Choroid plexus epithelial cell (primary cell): ENCODE data around the genes CCDC152, ANXA2R, NIM1K, C5orf34 and NNT.

DNA sequence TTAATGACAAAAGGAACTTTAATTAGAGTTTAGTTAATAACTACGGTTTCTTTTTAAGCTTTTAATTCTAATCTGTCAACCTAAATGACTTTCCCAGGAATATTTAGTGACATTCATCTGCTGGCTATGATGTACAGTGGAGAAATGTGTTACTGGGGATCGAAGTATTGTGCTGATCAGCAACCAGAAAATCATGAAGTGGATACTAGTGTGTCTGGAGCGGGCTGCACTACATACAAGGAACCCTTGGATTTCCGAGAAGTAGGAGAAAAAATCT, 8.2 kb upstream of the FBXO4 start:
- RRBS: no CpG with 5 or more reads among the region's 4 CpGs

DNA sequence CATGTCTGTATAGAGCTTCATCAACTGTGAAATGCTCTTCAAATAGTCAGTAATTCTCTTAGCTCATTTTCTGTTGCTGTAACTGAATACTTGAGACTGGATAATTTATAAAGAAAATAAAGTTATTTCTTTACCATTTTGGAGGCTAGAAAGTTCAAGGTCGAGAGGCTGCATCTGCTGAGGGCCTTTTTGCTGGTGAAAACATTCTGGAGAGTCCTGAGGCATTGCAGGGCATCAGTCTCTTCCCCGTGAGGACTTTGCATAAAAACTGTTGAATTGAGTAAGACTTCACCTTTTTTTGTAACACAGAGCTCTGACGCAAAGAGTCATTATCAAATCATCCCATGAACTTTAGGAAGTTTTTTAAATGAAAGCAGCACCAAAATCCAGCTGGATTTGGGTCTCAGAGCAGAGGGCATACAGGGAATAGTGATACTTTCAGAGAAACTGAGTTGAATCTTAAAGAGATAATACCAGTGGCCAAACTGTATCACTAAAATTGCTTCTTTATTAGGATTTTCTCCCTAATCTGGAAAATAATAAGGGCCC, 248.1 kb upstream of the GHR start:
- RRBS: no CpG with 5 or more reads among the region's 3 CpGs

DNA sequence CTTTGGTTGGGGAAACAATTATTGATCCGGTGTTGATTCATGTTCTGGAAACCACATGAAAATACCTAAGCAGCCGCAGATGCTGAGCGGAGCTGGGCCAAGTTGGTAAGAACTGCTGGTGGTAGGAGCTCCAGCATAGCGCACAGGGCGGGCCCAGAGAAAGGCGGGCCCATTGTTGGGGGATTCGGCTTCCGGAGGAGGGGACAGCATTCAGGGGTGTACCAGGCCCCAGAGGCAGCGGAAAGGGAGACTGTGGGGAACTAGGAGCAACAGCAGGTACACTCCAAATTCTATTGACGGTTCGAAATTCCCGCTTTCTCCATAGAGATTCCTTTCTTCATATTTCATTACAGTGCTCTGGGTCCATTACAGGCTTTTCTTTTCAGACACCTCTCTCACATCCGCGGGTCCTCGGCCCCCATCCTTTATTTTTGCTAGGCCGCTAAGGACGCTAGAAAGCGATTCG, at the start of gene CCDC152:
CCDC152 (plus strand) TSS at position 209 of the 466 bp plus-strand sequence.
- RRBS: no CpG with 5 or more reads among the region's 19 CpGs

DNA sequence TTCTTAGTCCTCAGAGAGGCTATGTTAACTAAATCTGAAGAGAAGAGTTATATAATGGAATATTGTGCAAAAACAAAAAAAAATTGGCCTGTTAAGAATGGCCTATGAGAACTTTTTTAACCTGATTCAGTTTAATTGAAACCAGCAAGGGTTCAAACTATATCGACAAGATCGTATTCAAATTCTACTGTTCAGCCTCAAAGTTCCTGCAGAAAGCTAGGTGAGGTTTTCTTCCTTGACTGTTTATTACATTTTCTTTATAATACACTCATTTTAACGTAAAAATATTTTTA, 13.0 kb downstream of the SELENOP start:
- RRBS: no CpG with 5 or more reads among the region's 3 CpGs

DNA sequence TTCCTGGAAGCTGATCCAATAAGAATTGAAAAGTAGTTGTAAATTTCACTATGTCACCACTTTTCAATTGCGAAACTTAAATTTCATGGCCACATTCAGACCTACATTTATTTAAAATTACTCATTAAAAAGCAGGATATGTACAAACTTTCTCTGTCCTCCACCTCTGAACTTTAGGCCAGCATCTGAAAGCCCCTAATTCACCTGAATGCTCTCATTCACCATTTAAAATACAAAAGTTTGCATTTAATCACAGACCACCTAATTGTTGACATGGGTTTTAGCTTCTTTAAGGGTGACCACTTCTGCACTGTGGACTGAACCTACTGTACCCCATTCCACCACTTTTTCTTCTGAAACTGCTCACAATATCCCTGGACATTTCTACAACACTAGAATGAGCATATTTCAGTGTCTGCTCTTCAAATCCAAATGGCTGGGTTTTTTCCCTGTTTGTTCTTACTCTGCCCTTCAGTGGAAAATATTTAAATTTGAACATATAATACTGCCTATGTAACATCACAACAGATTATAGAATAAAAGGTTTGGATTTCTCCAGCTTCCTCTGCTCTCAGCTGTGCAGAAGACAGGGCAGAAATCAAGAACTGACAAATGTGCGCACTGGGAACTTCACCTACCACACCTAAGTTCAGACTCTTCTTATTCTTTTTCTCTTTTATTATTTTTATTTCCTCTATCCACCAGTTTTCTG, 509 bp downstream of the SELENOP start:
- RRBS: no CpG with 5 or more reads among the region's 2 CpGs

DNA sequence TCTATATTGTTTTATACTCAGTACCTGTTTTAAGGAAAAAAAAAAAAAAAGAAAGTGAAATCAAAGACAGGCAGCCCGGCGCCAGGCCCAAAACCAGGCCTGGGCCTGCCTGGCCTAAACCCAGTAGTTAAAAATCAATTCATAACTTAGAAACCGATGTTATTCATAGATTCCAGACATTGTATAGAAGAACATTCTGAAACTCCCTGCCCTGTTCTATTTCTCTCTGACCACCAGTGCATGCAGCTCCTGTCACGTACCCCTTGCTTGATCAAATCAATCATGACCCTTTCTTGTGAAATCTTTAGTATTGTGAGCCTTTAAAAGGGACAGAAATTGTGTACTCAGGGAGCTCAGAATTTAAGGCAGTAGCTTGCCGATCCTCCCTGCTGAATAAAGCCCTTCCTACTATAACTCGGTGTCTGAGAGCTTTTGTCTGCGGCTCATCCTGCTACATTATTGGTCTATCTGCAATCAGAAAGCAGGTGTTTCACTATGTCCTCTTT, 7.7 kb upstream of the SELENOP start:
- RRBS: no CpG with 5 or more reads among the region's 7 CpGs

DNA sequence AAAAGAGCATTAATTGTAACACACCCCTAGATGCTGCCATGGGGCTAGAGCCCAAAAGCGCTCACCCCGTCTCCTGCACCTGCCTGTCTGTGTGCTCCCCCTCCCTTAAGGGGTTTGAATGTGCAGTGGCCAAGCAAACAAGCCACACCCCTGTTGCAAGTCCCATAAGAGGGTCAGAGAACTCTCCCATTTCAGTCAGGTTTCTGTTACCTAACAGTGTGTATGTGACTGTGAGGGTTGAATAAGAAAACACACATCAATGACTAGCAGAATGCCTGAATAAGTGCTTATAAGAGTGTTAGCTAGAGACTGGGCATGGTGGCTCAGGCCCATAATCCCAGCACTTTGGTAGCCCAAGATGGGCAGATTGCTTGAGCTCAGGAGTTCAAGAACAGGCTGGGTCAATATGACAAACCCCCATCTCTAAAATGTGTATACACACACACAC, 14.1 kb upstream of the SELENOP start:
- RRBS: no CpG with 5 or more reads among the region's 2 CpGs

DNA sequence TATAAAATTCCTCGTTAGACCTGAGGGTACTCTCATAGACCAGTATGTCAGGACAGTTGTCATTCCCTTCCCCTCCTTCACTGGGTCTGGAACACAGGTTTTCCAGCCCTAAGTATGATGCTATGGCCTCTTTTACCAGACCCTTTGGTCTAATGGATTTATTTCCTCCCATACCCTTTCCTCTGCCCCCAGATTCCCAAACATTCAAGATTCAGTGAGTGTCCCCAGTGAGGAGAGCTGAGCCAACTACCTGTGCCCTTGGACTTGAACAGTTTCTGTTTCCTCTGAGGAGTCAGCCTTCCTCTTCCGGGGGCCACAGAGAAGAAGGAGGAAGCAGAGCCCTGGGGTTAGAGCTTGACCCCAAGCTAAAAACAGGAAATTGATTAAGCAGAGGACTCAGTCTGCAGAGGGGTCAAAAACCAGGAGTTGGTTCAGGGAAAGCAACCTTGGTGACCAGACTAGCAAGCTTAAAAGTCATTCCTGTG, 64.0 kb upstream of the SELENOP start:
- RRBS: no CpG with 5 or more reads among the region's 2 CpGs

GRCh38 chr5:42886697-42887140, 75.0 kb upstream of the SELENOP start:
- RRBS: no CpG with 5 or more reads among the region's 2 CpGs

DNA sequence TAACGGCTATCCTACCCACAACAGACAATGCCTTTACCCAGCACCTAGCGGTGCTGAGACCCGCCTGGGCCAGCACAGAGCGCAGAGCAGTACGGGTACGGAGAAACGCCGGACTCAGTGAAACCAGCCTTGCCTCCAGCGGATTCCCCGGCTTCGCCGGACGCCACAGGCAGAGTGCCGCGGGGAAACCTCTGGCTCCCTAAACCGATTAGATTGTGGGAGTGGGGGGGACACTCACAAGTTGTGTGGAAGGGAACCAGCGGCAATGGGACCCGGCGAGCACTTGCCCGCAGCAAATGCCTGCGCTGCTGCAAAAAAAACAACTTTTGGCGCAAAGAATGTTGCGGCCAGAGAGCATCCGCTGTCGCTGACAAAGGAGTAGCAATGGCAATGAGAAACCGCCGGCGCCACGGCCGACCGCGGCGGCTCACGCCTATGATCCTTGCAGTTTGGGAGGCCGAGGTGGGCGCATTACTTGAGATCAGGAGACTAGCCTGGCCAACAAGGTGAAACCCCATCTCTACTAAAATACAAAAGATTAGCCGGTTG, 88.1 kb downstream of the ANXA2R start:
- RRBS: 0% methylated on average over 2 of the region's 37 CpGs

DNA sequence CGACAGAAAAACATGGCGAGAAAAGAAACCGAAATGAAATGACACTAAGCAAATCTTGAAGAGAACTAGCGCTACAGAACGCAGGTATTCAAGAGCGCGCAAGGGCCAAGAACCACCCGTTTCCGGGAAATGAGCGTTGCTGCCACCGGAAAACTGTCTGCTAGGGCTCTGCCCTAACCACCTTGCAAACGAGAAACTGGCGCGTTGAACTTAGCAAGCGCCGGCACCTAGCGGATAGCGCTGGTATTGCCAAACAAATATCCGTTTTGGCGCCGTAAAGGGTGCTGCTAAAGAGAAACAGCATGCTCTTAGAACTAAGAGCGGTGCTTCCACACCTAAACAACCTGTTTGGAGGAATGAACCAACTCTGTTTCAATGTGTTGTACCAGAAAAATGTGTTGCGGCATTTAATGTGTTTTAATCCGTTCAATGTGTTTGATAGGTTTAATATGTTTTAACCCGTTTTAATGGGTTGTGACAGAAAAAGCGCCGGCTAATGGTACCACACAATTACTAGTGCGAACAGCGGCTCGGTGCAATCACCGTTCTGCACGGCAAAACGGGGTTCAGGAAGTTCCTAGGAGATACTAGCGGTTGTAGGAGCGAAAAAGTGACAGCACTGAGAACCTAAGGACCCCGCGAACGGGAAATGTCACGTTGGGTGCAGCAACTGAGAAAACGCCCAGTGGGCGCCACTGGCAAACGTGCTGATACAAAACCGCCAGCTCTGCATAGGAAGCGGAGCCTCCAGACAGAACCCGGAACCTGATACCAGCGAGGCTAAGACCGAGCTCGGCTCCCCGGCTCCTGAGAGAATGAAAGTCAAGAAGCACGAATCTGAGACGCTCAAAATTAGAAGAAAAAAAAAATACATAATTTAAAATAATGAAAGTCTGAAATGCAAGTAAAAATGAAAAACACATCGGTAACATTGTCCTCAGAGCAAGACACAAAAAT, at the start of gene ANXA2R:
ANXA2R (minus strand) TSS at position 63 of the 957 bp plus-strand sequence.
- RRBS: 2% methylated on average over 6 of the region's 52 CpGs

- RRBS: no CpG with 5 or more reads among the region's 21 CpGs
These were observed 35.3 kb upstream of the ANXA2R start for GRCh38 chr5:43074983-43076160.

DNA sequence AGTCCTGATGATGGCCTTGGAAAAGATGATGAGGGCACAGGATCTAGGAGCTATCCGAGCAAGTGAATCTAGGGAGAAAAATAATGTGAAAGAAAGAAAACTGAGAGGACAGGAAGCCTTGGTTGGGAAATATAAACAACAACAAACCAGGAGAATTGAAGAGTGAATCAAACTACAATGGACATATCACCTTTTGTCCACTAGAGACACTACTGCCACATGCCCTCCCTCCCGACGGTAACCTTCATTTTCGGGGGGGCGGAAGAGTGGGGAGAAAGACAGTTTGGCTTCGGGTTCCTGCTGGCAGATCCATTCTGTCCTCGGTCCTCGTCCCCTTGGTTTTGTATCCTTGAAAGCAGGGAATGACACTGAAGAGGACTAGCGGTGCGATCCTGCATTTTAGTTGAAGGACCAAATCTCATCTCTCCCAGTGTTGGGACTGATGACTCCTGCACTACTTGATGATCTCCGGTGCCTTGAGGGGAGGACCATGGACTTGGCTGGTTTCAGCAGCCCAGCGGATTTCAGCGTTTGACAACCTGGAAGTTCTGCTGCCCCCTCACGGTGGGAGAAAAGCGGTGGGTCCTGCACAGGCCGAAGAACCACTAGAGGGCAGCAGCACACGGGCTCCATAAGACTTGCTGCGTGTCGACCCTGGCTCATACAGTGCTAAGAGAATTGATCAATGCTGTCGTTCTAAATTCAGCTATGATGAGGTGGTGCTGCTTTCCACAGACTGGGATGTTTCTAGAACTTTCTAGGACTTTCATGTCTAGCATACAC, 15.2 kb upstream of the ZNF131 start:
- RRBS: no CpG with 5 or more reads among the region's 20 CpGs

DNA sequence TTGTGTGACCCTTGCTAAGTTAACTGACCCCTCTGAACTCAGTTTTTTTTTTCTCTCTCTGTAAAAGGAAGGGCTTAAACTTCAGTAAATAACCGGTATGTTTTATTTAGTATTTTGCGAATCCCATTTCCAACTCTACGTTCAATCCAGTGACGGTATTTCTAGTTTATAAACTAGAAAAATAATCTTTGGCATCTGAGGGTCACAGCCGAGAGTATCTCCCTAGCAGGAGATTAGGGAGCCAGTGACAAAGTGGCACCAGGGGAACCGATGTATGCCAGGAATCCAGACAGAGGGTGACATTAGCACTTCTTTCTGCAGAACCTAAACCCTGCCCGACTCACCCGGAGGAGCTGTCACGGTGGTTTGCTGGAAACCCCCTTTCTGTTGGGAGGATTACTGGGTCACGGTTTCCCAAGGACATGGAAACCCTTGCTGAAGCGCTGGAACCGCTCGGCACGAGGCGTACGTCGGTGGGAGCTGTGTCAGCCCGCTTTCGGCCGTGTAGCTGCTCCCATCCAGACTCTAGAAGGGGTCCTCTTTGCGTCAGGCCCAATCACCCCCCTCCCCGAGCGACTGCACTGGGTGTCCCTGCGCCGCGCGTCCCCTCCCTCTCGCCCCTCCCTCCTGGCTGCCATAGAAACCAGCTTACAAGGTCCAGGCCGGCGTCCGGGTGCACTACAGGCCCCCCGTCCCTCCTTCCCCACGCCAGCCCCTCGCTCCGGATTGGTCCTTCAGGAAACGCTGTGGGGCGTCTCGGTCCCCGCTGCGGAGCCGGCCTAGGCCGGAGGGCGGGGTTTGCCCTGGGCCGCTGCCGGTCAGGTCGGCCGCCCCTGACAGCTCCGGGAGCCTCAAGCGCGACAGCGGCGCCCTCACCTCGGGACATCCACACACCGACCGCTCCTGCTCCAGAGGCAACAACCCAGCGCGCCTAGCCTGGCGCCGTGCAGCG, at the start of gene NIM1K:
NIM1K (plus strand) TSS at position 794 of the 952 bp plus-strand sequence.
- RRBS: 2% methylated on average over 11 of the region's 60 CpGs

DNA sequence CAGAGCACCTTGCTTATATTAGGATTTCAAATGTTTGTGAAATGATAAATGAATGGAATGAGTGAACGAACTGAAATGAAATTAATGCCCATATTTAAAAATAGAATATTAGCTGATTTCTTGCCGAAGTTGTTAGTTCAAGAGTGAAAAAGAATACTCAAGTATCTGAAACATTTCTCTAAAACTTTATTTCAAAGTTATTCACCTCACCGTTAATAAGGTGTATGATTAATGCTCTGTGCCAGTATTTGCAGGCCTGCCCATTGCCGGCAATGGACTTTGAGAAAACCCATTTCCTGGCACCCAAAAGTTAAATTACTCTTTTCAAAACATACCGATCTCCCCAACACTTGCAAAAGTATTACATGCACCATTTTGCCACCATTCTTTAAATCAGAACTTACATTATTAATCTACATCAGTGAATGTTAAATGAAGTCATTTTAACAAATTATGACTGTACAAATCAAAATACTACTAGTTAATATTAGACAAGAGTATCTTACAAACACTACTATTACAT, 23.9 kb downstream of the HMGCS1 start:
- RRBS: no CpG with 5 or more reads among the region's 5 CpGs

- RRBS: no CpG with 5 or more reads among the region's 42 CpGs
These were observed at the start of gene C5orf34 for GRCh38 chr5:43514395-43515703. C5orf34 (minus strand) TSS chr5:43515148.

DNA sequence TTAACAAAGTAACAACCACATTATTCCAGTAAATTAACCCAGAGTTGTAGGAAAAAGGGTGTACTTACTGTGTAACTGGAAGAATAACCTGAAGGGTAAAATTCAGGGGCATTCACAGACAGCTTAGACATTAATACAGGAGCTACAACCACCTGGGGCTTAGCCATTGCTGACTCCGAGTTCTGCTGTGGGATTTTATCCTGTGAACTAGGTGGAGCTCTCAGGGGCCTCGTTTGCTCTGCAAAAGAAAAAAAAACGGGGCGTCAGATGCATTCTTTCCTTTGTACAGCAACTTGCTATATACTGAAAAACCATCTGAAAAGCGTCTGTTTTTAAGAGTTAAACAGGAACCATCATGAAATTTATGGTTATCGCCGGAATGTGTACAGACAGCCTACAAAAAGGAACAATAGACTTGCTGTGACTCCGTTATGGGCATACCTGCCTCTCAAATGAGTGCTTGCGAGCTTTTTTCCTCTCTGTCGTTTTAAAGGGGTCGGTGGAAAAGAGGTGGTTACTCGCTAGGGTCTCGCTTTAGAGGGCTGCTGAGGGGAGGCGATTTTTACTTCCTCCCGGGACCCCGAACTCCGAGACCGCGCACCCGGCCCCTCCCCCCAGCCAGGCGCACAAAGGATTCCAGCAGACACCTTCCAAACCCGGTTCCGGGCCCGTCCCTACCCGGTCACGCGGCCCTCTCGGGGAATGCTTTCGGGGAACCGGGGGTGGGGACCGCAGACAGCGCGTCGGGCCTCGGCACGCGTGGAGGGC, 931 bp downstream of the PAIP1 start:
- RRBS: 4% methylated on average over 3 of the region's 37 CpGs

GRCh38 chr5:43602263-43603406, at the start of gene NNT:
NNT (plus strand) TSS chr5:43603180.
- RRBS: 1% methylated on average over 21 of the region's 69 CpGs

GRCh38 chr5:43603407-43604361, 704 bp downstream of the NNT start:
- RRBS: under 1% methylated on average over 11 of the region's 49 CpGs

GRCh38 chr5:43618710-43619205, 15.8 kb downstream of the NNT start:
- RRBS: no CpG with 5 or more reads among the region's 1 CpG